Gastrocnemius medialis (tissue), 3 donors: ENCODE results near the gene SPATA45.

DNA sequence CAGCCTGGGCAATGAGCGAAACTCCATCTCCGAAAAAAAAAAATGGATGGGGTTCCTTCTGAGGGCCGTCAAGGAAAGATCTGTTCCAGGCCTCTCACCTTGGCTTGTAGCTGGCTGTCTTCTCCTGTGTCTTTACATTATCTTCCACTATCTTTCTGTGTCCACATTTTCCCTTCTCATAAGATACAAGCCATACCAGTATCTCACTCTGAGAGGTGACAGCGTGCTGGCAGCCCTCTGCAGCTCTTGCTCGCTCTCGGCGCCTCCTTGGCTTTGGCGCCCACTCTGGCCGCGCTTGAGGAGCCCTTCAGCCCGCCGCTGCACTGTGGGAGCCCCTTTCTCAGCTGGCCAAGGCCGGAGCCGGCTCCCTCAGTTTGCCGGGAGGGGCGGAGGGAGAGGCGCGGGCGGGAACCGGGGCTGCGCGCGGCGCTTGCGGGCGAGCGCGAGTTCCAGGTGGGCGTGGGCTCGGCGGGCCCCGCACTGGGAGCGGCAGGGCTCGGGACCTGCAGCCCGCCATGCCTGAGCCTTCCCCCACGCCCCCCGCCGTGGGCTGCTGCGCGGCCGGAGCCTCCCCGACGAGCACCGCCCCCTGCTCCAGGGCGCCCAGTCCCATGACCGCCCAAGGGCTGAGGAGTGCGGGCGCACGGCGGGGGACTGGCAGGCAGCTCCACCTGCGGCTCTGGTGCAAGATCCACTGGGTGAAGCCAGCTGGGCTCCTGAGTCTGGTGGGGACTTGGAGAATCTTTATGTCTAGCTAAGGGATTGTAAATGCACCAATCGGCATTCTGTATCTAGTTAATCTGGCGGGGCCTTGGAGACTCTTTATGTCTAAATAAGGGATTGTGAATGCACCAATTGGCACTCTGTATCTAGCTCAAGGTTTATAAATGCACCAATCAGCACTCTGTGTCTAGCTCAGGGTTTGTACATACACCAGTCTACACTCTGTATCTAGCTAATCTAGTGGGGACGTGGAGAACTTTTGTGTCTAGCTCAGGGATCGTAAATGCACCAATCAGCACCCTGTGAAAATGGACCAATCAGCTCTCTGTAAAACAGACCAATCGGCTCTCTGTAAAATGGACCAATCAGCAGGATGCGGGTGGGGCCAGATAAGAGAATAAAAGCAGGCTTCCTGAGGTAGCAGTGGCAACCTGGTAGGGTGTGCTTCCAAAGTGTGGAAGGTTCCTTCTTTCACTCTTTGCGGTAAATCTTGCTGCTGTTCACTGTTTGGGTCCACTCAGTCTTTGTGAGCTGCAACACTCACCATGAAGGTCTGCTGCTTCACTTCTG, 59.0 kb upstream of the LPGAT1 start:
- PRO-cap = no peak
- RAMPAGE, long total RNA, 3 experiments = no peak in any of the 3 experiments

- PRO-cap = no peak
- RAMPAGE, long total RNA, 3 experiments = no peak in any of the 3 experiments
Observed at GRCh38 chr1:211908955-211909290, 78.4 kb upstream of the LPGAT1 start.

DNA sequence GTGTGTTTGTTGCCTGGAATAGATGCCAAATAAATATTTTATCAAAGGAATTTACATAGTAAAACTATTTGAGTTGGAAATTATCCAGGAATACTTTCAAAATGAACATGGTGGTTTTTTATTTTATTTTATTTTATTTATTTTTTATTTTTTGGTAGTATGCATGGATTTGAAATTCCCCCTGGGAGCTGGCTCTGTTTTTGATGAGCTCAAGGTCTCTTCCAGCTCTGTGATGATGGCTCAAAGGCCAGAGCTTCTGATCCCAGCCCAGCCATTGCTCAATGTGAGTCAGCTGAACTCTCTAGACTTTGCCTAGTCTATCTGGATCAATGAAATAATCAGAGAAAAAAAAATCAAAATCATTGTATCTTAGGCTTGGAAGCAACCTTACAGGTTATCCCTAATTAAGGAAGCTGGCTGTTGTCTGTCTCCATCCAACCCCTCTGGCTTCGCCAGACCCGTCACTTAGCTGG, 90.0 kb upstream of the LPGAT1 start:
- PRO-cap = no peak
- RAMPAGE, long total RNA, 3 experiments = no peak in any of the 3 experiments

DNA sequence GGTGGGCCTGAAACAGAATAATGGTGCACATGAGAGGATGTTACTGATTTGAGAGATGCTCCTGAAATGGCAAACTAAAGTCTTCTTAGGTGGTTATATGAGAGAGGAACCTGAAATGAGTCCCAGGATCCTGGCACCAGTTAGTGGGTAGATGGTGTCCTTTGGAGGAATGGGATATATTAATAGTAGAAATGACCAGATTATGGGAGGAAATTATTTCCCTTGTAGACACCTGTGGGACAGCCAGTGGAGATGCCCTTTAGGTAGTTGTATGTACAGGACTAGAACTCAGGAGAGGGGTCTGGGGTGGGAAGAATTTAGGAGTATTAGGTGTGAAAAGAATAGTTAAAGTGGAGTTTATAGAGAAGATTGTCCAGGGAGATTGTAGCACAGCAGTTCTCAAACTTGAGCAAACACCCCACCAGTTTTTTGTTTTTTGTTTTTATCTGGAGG, 77.5 kb downstream of the DTL start:
- PRO-cap = no peak
- RAMPAGE, long total RNA, 3 experiments = no peak in any of the 3 experiments

DNA sequence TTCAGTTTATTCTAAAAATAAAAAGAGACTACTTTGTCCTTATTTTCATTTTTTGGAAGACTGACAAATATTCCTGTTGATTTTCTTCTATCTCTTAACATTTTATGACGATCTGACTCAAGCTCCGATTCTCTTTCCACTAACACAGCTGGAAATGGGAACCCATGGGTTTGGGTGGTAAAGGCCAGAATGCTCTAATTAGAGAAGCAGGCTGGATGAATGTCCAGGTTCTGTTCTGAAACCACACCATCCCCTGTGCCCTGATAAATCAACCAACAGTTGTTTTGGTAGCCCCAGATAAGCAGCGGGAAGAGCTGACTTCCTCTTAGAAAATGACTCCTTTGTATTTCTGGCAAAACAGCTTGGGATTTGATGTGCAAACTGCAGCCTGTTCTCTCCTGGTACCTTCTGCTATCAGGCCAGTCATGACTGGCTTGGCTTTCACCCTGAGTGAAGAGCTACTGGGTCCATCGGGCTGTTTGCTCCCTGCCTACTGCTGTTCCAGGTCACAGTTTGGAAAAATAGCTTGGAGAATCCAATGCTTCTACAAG, 116.6 kb downstream of the DTL start:
- PRO-cap = no peak
- RAMPAGE, long total RNA, 3 experiments = no peak in any of the 3 experiments

DNA sequence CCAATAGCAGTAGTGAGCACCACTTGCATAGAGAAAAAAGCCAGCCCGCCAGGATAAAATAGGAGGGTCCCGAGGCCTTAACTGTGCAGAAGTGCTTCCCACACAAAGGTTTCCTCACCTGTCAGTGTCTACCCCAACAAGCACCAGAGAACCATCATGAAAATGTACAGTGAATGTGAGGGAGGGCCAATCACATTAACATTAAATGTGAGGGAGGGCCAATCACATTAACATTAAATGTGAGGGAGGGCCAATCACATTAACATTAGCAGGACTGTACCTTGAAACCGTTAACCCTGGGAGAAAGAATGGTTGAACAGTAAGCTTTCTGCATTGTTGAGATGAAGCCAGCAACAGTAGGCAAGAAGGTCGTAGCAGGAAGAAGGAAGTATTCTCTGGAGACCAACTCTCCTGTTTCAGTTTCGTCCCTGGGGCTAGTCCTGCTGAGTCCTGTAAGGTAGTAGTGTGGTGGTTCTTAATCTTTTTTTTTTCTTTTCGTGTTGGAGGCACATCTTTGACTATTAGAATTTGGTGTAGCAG, 98.8 kb upstream of the PPP2R5A start:
- PRO-cap = no peak
- RAMPAGE, long total RNA, 3 experiments = no peak in any of the 3 experiments

GRCh38 chr1:212189259-212189913, 95.8 kb upstream of the PPP2R5A start:
- PRO-cap = no peak
- RAMPAGE, long total RNA, 3 experiments = no peak in any of the 3 experiments

GRCh38 chr1:212309391-212309779, 24.2 kb downstream of the PPP2R5A start:
- PRO-cap = no peak
- RAMPAGE, long total RNA, 3 experiments = no peak in any of the 3 experiments

DNA sequence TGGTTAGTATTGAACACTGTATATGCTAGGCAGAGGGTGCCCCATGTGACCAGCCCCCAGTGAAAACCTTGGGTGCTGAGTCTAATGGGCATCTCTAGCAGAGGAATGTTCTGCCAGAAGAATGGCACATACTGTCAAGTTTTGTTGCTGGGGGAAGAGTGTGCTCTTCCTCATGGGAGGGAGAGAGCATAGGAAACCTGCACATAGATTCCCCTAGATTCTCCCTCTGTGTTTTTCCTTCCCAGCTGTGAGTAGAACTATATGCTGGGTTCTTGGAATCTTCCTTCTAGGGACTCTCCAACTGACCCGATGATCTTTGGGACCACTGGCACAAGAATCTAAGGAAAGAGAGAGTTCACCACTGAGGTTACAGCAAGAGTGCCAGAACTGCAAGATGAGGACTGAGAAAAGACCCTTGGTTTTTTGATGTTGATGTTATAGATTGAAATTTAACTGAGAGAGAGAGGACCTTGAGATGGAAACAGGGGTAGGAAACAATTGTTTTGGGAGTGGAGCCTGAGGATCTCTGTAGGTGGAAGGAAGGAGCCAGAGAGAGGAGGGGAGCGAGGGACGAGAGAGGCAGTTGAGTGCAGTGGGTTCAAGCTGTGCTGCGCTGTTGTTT, 1.8 kb downstream of the NENF start:
- PRO-cap = no peak
- RAMPAGE, long total RNA, 3 experiments = no peak in any of the 3 experiments

DNA sequence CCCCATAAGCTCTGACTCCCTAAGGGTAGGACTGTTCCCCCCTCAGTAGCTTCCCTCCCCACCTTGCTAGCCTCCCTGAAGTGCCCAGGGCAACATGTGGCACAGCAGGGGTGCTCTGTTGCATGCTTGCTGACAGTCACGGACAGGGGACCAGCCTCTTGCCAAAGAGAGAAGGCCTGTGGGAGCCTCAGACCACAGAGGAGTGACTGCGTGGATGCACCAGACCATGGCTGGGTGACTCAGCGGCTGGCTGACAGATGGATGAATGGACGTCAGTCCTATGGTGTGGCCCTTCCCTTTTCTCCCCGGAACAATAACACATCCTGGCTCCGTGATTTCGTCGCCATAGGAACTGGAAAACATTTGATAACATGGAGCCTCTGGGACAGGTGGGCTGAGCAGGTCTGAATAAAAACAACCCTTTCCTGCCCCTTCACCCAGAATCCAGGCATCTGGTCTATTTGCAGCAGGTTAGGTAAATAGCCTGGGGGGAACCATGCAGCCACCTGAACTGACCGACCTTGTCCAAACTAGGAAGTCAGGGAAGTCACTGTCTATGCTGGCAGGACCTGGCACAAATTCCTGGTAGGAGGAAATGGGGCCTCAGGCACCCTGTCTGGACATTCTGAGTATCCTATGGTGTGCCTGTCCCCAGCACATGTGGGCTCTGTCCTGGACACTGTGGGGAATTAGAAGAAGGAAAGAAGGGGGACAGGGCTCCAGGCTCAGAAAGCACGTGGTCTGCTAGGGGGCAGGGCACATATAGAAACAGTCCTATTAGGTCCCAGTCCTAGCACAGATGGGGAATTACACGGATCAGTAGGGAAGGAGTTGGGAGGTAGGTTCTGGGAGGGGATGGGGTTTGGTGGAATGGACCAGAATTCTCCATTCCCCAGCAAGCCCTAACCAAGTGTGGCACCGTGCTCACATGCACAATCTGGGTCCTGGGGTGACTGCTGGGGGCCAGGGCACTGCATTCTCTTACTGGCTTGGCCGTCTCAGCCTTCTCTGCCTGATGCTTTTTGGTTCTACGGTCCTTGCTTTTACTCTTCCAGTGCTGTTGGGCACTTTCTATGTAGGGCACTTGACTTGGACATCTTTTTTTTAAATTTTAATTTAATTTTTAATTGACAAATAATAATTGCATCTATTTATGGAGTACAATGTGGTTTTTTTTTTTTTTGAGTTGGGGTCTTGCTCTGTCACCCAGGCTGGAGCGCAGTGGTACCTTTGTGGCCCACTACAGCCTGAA, 53.6 kb downstream of the NENF start:
- PRO-cap = no peak
- RAMPAGE, long total RNA, 3 experiments = no peak in any of the 3 experiments

DNA sequence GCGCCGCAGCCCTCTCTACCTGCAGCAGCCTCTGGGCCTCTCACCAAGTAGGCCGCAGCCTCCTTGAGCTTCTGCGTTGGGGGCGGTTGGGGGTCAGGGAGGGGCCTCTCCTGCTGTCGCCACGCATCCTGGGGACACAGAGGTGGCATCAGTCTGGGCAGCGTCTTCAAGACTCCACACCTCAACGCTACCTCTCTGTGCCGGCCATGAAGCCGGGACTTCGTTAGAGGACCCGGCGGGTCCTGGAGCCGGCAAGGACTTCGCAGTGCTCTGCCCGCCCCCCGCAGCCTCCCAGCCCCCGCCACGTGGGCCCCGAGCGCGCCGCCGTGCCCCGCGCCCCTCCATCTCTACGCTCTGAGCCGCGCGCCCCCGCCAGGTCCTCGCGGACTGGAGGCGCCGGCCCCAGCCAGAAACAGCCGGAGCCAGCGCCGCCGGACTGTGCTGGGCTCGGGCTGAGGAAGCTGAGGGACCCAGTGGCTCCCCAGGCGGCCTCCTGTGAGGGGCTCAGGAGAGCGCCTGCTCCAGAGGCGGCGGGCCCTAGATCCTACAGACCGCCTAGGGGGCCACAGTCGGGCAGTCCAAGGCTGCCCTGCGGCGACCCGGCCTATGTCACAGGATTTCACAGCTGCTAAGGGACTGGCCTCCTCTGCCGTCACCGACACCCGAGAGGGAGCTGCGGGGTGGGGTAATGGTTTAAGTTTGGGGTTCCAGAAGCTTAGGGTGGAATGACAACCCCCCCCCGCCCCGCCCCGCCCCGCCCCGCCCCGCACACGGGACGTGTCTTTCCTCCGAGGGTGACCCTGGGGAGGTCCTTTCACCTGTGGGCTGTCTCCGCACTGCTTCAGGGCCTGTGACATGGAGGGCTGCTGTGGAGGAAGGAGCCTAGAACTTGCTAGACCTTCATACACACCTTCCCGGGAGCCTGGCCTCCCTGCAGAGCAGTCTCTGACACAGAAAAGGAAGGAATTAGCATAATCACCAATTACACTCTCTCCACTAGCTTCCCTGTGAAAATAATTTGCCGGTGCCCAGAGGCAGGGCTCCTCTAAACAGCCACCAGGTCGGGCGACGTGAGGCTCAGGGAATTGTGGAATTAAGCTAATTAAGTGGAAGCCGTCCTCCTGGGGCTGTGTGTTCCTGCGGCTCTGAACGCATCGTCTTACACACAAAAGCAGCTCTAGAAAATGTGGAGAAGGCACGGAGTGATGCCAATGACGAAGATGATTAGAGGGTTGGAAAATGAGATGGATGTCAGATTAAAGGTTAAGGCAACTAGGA, 82.2 kb downstream of the NENF start:
- PRO-cap = no peak
- RAMPAGE, long total RNA, 3 experiments = no peak in any of the 3 experiments

DNA sequence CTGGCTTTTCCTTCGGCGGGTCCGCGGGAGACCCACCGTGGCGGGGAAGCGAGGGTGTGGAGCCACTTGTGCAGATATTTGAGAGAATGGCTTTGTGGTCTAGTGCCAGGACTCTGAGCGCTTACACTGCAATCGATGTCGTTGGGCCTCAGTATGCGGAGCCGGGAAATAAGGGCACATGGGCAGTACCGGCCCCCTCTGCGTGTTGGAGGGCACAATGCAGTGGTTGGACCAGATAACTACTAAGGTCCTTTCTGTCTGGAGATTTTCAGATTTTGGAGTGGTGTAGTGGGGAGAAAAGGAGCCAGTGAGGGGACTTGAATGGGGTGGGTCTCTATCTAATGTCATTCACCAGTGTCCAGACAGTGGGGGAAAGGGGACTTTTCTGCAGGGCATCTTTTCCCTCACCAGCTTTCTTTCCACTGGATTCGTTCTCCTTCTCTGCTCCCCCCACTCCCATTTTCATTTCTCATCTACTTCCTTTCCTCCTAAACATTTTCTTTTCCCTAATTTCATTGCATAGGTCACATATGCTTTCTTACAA, 1.2 kb downstream of the ATF3 start:
- PRO-cap = no peak
- RAMPAGE, long total RNA, 3 experiments = no peak in any of the 3 experiments

DNA sequence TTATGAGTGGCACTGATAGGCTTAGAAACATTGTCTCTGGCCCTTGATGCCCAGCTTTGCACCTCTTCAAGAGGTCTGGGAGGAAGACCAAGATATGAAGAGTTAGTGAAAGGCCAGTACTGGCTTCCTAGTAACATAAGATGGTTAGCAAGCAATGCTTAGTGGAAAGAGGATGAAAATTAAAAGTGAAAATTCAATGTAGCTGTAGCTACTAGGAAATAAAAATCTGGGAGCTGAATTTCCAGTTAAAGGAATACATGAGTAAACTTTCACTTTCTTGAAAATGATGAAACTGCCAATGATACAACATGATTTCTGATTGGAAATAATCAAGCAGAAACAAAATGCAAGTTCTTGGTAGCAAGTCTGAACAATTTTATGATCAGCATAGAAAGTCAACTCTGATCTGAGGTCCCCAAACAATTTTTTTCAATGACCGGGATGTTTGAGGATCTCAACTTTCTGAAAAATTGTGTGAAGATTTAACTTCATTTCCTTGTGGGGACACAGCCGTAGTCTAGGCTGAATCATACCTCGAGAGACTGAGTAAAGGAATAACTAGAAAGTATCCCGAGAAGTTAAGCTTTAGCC, 3.1 kb downstream of the ATF3 start:
- PRO-cap = no peak
- RAMPAGE, long total RNA, 3 experiments = no peak in any of the 3 experiments

- PRO-cap = no peak
- RAMPAGE, long total RNA, 3 experiments = no peak in any of the 3 experiments
Observed at GRCh38 chr1:212657847-212658109, 33.5 kb downstream of the GARIN4 start.

- PRO-cap = no peak
- RAMPAGE, long total RNA, 3 experiments = no peak in any of the 3 experiments
Observed at GRCh38 chr1:212700959-212701551, 1.4 kb upstream of the BATF3 start.

GRCh38 chr1:212847405-212847834, at the start of gene SPATA45:
Gene SPATA45 (minus strand): TSS chr1:212847649.
- PRO-cap = no peak
- RAMPAGE, long total RNA, 3 experiments = no peak in any of the 3 experiments

GRCh38 chr1:213014504-213015357, 936 bp downstream of the ANGEL2 start:
- PRO-cap = no peak
- RAMPAGE, long total RNA, 3 experiments = no peak in any of the 3 experiments

DNA sequence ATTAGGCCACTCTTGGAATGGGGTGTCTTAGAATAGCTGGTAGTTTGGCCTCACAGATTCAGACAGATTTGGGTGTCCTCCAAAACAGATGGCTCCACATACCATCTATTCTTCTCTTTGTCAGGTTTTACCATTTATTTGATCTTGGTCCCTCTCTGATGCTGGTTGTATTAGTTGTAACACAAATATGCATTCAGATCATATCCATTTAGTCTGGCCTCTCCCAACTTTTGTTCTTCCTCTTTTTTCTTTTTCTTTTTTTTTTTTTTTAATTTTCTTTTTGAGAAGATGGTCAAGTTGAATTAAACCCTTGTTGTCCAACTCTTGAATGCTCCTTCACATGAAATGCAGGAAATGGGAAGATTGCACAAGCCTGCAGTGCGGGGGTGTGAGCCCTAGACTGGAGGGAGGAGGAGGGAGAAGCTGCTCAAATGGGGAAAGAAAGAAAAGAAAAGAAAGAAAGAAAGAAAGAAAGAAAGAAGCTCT, 275.8 kb downstream of the RPS6KC1 start:
- PRO-cap = no peak
- RAMPAGE, long total RNA, 3 experiments = no peak in any of the 3 experiments

DNA sequence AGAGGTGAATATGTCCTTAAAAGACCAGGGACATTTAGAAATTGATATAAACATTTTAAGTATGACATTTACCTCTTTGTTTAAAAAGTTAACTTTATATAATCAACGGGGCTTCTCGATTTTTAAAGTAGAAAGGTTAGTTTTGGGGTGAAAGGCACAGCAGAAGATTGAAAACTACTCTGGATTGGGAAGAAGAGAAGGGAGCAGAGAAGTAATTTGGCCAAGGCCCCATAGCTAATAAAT, 405.4 kb upstream of the PROX1 start:
- PRO-cap = no peak
- RAMPAGE, long total RNA, 3 experiments = no peak in any of the 3 experiments

GRCh38 chr1:213921337-213921744, 66.4 kb upstream of the PROX1 start:
- PRO-cap = no peak
- RAMPAGE, long total RNA, 3 experiments = no peak in any of the 3 experiments